Temporal lobe (tissue), 2 donors: ENCODE data around the genes RBM8A and NBPF10.

DNA sequence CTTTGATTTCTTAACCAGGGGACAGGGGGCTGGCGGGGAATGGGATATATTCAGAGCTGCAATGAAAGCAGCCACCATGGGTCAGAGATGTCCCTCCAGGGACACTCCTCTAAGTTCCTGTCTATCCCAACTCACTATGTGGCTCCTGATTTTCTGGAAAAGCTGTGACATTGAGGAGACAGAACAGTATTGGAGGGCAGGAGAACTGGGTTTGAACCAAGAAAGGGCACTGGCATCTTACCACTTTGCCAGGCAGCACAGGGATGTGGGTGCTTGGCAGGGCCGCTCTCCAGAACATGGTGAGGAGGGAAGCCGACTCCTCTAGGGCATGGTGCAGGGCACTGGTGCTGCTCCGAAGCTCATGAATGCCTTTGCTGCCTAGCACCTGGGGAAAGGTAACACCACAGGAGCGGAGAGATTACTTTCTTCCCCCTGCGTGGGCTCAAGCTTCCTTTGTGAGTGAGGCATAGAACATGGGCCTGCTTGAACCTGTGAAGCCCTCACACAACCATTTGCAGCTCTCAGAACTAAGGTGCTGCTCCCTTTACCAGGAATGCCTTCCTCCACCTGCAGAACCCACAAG is 78.2 kb downstream of the NBPF8 start:
- RAMPAGE, long total RNA, result no peak

GRCh38 chr1:120557497-120558167 is 142.8 kb downstream of the NBPF8 start:
- RAMPAGE, long total RNA, result no peak

- RAMPAGE, long total RNA, result no peak
These were observed 127.1 kb downstream of the PPIAL4A start for GRCh38 chr1:121016567-121017177.

GRCh38 chr1:121117001-121117657 is 67.0 kb downstream of the FAM72B start:
- RAMPAGE, long total RNA, result no peak

GRCh38 chr1:121118238-121118864 is 65.8 kb downstream of the FAM72B start:
- RAMPAGE, long total RNA, result no peak

GRCh38 chr1:143661444-143662202 is 244.2 kb downstream of the H3-7 start:
- RAMPAGE, long total RNA, result no peak

DNA sequence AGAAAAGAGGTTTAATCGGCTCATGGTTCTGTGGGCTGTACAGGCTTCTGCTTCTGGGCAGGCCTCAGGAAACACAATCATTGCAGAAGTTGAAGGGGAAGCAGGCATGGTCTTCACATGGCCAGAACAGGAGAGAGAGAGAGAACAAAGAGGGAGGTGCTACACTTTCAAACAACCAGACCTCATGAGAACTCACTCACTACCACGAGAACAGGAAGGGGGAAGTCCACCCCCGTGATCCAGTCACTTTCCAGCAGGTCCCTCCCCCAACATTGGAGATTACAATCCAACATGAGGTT is 156.9 kb downstream of the H3-7 start:
- RAMPAGE, long total RNA, result no peak

DNA sequence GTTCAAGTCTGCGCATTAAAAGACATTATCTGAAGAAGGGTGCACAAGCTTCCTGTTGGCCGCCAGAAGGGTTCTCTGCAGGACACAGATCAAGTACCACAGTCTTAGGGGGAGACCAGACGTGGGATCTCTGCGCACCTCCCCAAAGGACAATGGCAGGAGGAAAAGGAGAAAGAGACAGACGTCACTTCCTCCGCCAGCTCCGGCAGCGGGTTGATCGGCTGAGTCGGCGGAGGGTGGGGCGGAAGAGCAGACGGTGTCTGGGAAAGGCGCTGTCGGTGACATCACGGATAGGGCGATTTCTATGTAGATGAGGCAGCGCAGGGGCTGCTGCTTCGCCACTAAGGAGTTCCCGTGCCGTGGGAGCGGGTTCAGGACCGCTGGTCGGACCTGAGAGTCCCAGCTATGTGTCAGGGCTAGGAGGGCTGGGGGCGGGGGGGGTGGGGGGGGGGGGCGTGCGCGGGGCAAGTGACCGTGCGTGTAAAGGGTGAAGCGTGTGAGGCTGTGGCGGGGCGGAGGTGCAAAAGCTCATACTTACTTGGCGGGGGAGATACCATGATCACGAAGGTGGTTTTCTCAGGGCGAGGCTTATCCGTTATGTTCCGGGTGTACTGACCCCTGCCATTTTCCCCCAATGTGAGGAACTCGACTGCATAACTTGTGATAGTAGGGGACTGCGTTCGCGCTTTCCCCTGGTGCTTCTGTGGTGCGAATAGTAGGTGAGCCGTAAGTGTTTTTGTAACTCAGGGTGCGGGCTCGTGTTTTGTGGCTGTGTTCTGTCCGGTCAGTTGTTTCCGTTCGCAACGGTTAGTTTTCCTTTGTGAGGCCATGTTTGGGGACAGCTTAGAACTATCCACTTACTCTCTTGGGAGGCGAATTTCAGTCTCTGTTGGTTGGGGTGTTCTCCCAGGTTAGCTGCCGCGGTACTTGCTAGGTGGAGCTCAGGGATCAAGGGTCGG is 38.9 kb upstream of the PPIAL4E start:
- RAMPAGE, long total RNA, result no peak

- RAMPAGE, long total RNA, result no peak
These were observed 835 bp downstream of the NBPF15 start for GRCh38 chr1:144460694-144460973.

DNA sequence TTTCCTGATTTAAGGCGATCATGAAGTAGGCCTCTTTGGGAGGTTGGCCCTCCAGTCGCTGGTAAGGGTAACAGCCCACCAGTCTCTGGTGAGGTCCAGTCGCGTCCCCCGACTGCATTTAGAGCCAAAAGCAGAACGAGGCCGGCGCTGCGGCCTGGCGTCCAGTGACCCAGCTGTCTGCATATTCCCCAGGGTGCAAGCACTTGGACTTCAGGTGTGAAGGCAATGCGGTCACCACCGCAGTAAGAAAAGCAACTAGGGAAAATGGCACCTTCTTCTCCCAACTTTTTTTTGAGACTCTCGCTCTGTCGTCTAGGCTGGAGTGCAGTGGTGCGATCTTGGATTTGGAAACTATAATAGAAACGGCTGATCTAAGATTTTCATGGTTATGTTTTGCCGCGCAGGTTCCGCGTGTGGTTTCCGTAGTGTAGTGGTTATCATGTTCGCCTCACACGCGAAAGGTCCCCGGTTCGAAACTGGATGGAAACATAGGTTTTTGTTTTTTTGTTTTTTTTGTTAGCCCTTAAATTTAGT is 61.0 kb downstream of the FAM72D start:
- RAMPAGE, long total RNA, result no peak

DNA sequence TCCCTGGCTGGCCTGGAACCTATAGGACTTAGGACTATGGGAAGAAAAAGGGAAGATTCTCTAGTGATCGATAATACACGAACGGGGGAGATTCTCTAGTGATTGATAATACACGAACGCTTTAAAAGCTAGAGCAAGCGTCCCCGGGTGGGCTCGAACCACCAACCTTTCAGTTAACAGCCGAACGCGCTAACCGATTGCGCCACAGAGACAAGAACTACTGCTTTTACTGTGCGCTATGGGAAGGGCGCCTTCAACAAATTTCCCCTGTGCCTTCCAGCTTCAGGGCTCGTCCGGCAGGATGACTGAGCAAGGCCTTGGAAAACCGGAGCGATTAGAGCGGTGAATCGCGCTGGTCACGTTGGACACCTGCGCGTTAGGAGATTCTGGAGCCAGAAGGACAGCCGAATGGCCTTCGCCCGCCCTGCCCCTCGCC is 49.9 kb upstream of the NBPF20 start:
- RAMPAGE, long total RNA, result no peak

- RAMPAGE, long total RNA, result no peak
These were observed 39.2 kb downstream of the RNF115 start for GRCh38 chr1:145784753-145784977.

- RAMPAGE, long total RNA, result no peak
These were observed 5.4 kb upstream of the ANKRD35 start for GRCh38 chr1:145890971-145891616.

DNA sequence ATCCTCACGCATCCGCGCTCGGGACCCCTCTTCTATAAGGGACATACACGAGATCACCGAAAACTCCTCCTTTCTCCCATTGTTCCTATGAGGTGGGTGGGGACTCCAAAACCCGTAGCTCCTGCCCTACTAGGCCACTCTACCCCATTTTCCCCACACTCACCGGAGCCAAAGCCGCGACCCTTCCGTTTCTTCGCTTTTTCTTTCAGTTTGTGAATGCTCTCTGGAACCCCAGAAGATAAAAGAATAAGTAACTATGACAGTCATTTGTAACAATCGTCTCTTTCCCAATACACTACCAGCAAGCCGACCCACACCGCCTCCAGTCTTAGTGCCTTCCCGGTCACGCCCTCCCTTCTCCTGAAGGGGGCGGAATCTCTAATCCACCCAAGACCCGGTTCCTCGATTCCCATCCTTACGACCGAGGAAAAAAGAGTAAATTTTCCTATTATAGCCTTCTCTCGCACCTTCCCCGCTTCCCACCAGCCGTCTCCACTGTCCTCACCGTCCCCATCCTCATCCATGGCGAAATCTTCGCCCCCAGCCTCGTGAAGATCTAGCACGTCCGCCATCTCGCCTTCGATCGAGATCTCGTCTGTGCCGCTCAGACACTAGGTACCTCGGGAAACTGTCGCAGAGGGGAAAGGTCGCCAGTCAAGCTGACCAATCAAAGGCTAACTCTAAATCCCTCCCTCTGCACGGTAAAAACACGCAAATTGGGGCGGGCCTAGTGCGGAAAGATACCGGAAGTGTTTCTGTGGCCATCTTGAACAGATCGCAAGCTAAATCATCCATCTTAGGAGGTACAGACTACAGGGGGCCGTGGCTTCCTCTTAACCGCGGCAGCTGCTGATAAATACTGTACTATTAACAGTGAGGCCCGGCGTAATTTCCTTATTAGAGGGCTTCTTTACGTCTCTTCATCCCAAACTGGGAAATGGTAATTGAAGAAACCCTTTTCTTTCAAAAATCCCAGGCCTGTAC is at the start of gene RBM8A:
Gene RBM8A (minus strand): TSS at position 630 of the 984 bp plus-strand sequence.
- RAMPAGE, long total RNA, result start-site peak on the minus strand centred at position 595 of the sequence, 20 bp wide, 1,033 and 192 reads in 2 replicates; start-site peak on the plus strand centred at position 764 of the sequence, 100 bp wide, 69 and 18 reads in 2 replicates

DNA sequence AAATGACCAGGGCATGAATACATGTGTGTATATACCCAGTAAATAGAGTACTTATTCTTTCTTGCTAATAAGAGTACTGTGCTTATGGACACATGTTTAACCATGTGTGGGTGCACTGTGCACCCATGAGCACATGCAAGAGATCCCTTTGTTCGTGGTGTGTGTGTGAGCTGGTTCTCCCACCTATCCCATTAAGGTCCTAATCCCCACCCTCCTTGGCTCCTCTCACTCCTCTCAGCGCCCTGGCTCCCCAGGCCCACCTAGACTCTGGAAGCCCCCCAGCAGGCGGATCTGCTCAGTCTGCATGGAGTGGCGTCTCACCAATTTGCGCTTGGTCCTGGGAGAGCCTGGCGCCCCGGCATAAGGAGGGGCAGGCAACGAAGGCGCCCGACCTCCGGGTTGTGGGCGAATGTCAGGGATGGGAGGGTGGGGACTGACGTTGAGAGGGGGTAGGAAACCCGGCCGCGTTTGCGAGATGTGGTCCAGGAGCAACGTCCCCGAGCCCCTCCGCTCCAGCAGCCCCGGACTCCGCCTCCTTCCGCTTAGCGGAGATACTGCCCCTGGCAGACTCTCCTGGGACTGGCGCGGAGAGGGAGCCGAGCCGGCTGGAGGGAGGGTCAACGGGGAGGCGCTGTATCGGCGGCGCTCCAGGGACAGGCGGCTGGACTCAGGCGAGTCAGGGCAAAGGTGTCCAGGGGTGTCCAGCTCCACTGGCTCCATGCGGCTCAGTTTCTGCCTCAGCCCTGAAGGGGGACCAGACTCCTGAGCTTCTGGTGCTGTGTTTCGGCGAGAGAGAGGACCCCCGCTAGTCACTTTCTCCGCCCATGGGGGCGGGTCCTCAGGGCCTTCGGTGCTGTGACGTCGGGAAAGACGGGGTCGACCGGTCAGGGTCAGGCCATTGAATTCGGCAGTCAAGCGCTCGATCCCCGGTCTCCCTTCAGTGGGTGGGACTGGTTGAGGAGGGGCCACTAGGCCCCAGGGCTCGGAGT is 2.5 kb upstream of the LIX1L start:
- RAMPAGE, long total RNA, result no peak

GRCh38 chr1:145991456-145992447 is 4.6 kb downstream of the TXNIP start:
- RAMPAGE, long total RNA, result no peak

GRCh38 chr1:145993334-145993937 is 2.9 kb downstream of the TXNIP start:
- RAMPAGE, long total RNA, result no peak

GRCh38 chr1:145997781-145998091 is 1.4 kb upstream of the TXNIP start:
- RAMPAGE, long total RNA, result no peak

- RAMPAGE, long total RNA, result no peak
These were observed 2.0 kb downstream of the HJV start for GRCh38 chr1:146019272-146020169.

- RAMPAGE, long total RNA, result no peak
These were observed at the start of gene NBPF10 for GRCh38 chr1:146144629-146145161. NBPF10 (minus strand) TSS chr1:146144804.